Placental pericyte (primary cell): ENCODE measurements around a stretch of chr11.

DNA sequence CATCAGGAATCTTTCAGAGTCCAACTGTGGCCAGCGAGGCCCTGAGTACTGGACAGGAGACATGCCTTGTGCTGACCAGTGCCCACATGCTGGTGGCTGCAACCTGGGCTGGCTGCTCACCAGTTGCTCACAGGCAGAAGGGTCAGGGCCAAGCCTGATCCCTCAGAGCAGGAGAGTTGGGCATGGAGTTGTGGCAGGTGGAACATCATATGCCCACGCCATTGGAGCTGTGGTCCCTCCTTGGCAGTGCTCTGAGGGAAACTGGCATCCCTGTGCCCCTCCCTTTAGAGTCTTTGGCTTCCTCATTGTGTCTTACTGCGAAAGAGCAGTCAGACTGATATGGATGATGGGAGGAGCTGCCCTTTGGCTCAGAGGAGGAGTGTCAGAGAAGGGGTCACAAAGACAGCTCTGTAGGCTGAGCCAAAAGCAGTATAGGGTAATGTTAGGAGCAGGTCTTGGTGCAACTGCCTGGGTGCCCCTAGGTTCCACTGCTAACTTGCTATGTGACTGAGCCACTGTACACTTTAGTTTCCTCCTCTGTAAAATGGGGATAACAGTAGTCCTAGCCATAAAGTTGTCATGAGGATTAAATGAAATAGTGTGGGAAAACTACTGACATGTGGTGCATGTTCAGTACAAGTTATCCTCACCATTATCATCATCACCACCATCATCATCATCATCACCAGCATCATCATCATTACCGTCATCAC lies 3.0 kb upstream of the MYEOV start:
- CAGE, long polyA plus RNA, result no peak

- CAGE, long polyA plus RNA, result no peak
Measured at GRCh38 chr11:69297028-69297924, 3.3 kb downstream of the MYEOV start.

DNA sequence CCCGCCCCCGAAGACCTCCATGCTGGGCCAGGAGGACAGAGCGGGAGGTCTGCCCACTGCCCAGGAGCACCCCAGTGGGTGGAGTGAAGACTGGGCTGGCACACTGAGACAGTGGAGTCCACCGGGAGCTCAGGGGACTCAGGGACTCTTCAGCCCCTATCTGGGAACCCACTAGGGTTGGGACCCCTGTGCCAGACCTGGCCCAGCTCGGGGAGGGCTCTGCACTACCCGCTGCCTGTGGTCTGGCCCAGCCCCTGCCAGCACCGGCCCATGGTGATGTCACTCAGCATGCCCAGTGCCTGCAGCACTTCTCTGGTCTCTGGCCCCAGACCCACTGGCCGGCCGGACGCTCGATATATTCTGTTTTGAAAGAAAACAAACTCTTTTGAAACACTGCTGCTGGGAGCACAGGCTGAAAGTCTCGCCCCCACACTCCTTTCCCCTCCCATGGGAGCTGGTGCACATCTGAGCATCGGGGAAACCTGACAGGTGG lies 62.8 kb downstream of the MYEOV start:
- CAGE, long polyA plus RNA, result no peak

DNA sequence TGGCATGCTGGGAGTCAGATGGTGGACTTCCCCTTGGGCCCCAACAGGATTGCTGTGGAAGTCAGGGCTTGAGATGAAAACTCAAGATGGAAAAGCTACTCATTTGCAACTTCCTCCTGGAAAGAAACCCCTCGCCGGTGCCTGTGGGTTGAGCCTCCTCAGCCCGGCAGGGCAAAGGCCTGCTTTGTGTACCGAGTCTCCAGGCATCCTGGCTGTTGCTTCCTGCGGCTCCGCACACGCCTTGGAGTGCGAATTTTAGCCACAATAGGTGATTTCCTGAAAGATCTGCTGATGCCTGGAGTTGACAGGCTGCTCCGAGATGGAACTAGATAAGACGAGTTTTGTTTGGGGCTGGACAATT lies 156.5 kb downstream of the MYEOV start:
- CAGE, long polyA plus RNA, result no peak

- CAGE, long polyA plus RNA, result no peak
Measured at GRCh38 chr11:69471220-69471703, 169.7 kb upstream of the CCND1 start.

DNA sequence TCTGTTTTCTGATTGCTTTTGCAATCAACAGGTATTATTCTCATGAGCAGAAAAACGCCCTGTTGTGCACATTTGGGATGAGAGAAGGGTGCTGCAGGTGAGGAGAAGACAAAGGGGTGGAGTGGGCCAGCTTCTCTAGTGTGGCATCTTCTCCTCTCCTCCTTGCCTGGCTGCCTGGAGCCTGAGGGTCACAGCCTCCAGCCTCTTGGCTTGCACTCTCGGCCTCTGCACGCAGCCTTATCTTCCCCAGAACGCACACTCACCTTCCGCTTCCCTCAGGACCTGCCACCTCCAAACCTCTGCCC lies 161.6 kb upstream of the CCND1 start:
- CAGE, long polyA plus RNA, result no peak

DNA sequence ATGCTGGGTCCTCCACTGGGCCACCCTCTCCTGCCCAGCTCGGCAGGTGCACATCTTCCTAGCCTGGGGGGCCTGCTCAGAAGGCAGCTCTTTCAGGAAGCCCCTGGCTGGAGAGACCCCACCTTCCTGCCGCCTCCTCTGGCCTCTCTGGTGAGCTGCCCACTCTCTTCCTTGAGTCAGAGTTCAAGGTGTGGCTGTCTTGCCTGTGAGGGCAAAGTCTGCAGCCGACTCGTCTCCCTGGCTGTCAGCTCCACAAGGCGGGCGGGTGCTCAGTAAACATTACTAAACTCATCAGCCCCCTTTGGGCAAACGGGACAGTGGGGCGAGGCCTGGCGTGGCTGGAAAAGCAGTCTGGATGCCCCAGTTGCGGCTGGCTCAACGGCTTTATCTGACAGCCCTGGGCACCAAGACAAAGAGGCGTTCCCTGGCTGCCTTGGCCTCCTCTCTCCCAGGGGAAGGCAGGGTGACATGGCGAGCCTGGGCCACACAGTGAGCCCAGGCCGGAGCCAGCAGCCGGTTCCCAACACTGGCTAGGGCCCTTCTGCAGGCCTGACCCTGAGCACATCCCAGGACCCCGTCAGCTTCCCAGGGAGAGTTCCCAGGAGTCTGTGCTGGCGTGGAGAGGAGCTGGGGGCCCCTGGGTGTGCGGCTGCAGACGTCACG lies 161.1 kb upstream of the CCND1 start:
- CAGE, long polyA plus RNA, result no peak

DNA sequence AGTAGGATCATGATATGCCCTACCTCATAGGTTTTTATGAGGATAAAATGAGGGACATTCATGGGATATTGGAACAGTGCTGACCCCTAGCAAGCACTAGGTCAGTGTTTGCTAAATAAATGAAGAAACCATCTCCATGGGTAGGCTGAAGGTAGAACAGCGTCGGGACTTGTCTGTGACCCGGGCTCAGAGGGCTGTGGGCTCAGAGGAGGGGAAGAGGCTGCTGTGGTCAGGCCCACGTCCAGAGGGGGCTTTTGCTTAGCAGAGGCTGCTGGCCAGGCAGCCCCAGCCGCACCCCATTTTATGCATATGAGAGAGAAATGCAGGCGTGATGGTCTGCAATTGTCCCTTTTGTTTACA lies 157.6 kb upstream of the CCND1 start:
- CAGE, long polyA plus RNA, result no peak

GRCh38 chr11:69530680-69531650 lies 110.0 kb upstream of the CCND1 start:
- CAGE, long polyA plus RNA, result no peak

DNA sequence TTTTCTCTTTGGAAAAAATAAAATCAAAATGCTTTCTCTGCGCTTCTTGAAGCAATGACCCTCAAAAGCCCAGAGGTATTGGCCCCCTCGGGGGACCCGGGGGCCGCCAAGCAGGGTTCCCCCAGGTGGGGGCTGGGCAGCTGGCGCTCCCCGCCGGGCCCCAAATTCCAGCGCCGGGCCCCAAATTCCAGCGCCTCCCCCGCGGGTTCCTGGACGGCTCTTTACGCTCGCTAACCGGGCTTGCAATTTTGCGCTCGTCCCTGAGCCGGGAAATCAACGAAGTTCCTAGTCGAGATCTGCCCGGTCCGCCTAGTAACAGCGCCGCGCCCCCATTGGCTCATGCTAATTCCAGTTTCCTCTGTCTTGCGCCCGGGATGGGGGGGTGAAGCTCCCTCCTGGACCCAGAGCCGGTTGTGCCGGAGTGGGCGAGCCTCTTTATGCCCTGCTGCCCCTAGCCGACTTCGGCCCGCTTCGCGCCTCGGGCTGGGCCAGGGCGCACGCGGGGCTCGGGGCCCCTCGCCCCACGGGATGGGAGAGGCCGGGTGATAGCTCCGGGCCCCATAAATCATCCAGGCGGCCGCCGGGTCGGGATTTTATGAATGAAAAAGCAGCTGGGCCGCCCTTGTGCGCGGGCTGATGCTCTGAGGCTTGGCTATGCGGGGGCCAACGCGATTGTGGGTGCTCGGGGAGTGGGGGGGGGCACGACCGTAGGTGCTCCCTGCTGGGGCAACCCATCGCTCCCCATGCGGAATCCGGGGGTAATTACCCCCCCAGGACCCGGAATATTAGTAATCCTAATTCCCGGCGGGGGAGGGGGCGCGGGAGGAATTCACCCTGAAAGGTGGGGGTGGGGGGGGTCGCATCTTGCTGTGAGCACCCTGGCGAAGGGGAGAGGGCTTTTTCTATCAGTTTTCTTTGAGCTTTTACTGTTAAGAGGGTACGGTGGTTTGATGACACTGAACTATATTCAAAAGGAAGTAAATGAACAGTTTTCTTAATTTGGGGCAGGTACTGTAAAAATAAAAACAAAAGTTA lies 1.8 kb upstream of the CCND1 start:
- CAGE, long polyA plus RNA, result no peak

DNA sequence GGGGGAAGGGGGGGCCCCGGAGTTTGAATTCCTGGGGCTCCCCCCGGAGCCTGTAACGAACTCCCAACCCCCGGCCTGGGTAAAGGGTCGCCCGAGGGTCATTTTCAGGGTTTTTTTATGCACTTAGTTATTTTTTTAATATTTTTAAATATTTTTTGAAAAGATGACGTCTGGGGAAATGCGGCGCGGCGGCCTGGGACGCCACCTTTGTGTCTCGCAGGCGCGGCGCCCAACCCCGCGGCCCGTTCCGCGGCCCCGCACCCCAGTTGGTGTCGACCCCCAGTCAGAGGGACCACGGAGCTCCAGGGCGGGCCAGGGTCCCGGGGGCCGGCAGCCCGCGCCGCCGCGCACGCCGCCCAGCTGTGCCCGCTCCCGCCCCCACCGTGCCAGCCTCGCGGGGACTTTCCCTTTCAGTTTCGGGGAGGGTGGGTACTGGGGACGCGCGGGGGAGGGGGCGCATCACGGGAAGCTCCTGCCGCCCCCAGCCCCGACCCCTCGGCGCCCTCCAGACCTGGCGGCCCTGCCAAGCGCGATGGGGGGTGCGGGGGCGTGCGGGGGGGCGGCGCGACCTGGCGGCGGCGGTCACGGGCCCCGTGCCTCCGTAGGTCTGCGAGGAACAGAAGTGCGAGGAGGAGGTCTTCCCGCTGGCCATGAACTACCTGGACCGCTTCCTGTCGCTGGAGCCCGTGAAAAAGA lies 1.6 kb downstream of the CCND1 start:
- CAGE, long polyA plus RNA, result no peak

DNA sequence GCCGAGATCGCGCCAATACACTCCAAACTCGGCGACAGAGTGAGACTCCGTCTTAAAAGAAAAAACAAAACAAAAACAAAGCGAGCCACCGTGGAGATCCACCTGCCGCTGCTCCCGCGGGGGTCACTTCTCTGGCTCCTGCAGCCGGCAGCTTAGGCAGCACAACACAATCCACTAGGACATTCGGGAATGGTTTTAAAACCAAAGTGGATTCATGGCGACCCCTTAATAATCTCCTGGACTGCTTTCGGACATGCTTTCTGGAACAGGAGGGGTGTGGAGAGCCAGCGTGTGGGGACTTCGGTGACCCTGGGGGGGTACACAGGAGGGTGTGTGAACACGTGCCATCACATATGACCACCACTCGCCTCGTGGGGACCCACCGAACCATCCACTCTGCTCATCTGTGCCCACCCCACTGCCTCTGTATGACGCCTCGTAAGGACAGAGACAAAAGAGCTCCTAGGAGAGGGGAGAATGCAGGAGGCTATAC lies 9.0 kb downstream of the LTO1 start:
- CAGE, long polyA plus RNA, result no peak

DNA sequence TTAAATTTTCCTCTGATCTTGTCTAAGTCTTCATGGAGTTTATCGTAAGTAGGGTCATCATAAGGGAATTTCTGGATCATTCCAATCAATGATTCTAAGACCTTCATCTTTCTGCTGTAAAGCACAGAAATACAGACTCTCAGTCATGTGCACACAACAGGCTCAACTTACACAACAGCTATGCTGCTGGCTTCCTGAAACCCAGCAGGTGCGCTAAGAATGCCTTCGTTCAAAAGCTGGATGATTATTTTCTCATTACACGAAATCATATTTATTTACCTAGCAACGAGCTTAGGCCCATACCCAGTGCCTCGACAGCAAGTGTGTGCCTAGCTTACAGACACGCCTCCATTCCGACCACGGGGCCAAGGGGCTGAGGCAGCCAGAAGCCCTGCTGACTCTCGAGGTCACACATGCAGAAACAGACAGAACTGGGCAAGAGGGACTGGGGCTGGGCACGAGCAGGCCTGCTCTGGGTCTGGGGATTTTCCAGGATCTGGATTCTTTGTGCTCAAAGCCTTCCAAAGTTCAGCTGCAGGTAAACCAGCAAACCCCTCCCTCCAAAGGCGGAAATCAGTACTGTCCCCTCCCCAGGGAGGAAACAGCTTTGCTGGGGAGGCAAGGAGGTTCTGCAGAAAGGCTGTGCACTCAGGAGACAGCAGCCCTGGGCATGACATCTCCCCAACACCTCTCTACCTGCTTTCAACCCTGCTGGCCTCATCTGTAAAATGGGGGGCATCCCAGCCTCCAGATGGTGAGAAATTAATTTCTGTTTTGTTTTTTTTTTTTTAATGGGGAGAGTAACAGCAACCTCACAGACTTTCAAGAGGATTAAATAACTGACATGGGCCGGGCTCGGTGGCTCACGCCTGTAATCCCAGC lies 7.0 kb downstream of the LTO1 start:
- CAGE, long polyA plus RNA, result no peak

DNA sequence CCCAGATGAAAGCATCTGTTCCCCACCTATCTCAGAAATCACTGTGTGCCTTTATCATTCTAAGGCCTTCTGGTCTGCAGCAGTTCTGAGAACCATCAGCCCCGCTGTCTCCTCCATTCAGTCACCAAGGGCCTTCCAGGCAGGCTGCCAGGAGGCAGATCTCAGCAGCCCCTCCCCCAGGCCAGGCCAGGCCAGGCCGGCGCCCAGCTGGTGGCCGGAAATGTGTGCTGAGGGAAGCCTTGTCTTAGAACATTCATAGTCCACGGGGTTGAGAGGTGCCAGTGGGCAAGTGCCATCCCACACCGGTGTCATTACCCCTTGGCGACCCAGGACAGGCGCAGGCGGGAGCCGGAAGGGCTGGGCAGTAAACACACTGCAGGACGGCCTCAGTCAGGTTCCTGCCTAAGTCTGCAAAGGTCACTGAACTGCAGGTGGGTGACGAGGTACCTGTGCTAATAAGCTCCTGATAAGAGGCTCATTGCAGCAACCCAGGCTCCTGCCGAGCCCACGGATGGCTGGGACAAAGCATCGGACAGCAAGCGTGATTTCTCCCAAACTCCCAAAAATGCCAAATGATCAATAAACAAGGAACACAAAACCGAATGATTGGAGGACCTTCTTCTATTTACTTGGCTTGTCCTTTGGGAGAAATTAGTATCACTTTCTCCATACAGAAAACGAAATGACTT lies 3.1 kb downstream of the FGF19 start:
- CAGE, long polyA plus RNA, result no peak

GRCh38 chr11:69915233-69916163 lies 96.3 kb upstream of the FGF3 start:
- CAGE, long polyA plus RNA, result no peak

- CAGE, long polyA plus RNA, result no peak
Measured at GRCh38 chr11:69970128-69970819, 107.8 kb upstream of the ANO1 start.

- CAGE, long polyA plus RNA, result no peak
Measured at GRCh38 chr11:69974463-69975021, 103.6 kb upstream of the ANO1 start.

GRCh38 chr11:70080589-70081130 lies 2.5 kb downstream of the ANO1 start:
- CAGE, long polyA plus RNA, result no peak

GRCh38 chr11:70104250-70105074 lies 26.3 kb downstream of the ANO1 start:
- CAGE, long polyA plus RNA, result no peak

- CAGE, long polyA plus RNA, result no peak
Measured at GRCh38 chr11:70251850-70252364, 18.6 kb upstream of the PPFIA1 start.